ENCODE measurements around a stretch of chr3.

DNA sequence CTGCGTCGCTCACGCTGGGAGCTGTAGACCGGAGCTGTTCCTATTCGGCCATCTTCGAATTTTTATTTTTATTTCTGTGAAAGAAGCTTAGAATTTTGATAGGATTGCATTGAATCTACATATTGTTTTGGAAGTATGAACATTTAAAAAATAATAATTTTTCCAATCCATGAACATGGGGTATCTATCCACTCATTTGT is 704.2 kb downstream of the GBE1 start:
- PRO-cap: no peak
- RAMPAGE, long total RNA: no peak

- PRO-cap: no peak
- RAMPAGE, long total RNA: no peak
These were observed 139.1 kb downstream of the GBE1 start for GRCh38 chr3:81622121-81622958.

GRCh38 chr3:81742936-81743329 is 18.5 kb downstream of the GBE1 start:
- PRO-cap: no peak
- RAMPAGE, long total RNA: no peak

- PRO-cap: no peak
- RAMPAGE, long total RNA: no peak
These were observed 17.1 kb downstream of the GBE1 start for GRCh38 chr3:81744261-81744793.

- PRO-cap: no peak
- RAMPAGE, long total RNA: no peak
These were observed 224.5 kb upstream of the GBE1 start for GRCh38 chr3:81985832-81986360.

- PRO-cap: no peak
- RAMPAGE, long total RNA: no peak
These were observed 612.1 kb downstream of the VGLL3 start for GRCh38 chr3:86378884-86379301.

GRCh38 chr3:86389970-86390397 is 601.0 kb downstream of the VGLL3 start:
- PRO-cap: no peak
- RAMPAGE, long total RNA: no peak

GRCh38 chr3:86987077-86987833 is 3.7 kb downstream of the VGLL3 start:
- PRO-cap: no peak
- RAMPAGE, long total RNA: no peak

DNA sequence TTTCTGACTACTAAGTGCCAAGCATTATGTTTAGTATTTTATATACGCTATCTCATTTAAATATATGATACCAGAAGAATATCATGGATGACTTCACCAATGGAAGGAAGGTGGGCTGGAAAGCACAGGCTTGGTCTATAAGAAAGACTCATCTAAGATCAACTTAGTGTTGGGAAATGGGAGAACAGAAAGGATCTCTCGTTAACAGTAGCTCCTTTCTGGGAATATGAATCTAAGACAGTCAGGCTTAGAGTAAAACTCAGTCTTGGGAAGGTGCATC is 1.1 kb upstream of the HTR1F start:
- PRO-cap: no peak
- RAMPAGE, long total RNA: no peak

DNA sequence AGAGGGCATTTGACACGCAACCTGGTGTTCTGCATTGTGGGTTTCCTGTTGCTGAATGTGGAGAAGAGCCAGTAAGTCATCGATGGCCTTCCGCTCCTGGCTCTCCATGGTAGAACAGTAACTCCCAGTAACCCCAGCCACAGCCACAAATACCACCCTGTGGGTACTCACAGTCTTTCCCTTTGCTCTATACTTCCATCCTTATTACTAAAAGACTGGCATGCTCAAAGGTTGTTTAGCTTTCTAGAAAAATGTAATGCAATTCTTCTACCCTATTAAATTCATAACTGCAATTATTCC is 61.4 kb downstream of the CGGBP1 start:
- PRO-cap: no peak
- RAMPAGE, long total RNA: no peak

- PRO-cap: no peak
- RAMPAGE, long total RNA: no peak
These were observed 10.7 kb upstream of the C3orf38 start for GRCh38 chr3:88138737-88139792.

GRCh38 chr3:88189109-88189710 is 39.5 kb downstream of the C3orf38 start:
- PRO-cap: no peak
- RAMPAGE, long total RNA: no peak

GRCh38 chr3:89114066-89115025 is 6.9 kb downstream of the EPHA3 start:
- PRO-cap: no peak
- RAMPAGE, long total RNA: no peak

- PRO-cap: no peak
- RAMPAGE, long total RNA: no peak
These were observed 100.2 kb downstream of the PROS1 start for GRCh38 chr3:93873457-93874017.

DNA sequence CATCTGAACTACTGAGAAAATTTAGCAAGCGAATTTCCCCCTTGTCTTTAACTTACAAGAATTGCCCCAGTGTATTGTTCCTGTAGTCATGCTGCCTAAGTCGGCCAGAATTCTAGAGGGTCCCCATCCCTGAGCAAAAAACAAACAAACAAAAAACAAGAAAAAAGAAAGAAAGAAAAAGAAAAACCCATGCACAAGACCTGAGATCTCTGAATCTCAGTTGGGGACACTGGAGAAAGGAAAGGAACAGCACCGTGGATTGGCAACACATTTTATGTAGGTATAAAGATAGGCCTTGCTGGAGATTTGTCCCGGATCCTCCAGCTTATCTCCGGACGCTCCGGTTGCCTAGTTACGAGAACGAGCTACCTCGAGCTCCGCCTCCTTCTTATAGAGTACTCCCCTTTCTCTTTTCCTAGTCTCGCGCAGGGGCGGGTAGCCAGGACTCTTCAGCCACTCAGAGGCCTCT is 333 bp upstream of the ARL13B start:
- PRO-cap: bidirectional peak, plus-strand start outside the sequence, minus-strand start at position 334 of the sequence
- RAMPAGE, long total RNA: no peak

DNA sequence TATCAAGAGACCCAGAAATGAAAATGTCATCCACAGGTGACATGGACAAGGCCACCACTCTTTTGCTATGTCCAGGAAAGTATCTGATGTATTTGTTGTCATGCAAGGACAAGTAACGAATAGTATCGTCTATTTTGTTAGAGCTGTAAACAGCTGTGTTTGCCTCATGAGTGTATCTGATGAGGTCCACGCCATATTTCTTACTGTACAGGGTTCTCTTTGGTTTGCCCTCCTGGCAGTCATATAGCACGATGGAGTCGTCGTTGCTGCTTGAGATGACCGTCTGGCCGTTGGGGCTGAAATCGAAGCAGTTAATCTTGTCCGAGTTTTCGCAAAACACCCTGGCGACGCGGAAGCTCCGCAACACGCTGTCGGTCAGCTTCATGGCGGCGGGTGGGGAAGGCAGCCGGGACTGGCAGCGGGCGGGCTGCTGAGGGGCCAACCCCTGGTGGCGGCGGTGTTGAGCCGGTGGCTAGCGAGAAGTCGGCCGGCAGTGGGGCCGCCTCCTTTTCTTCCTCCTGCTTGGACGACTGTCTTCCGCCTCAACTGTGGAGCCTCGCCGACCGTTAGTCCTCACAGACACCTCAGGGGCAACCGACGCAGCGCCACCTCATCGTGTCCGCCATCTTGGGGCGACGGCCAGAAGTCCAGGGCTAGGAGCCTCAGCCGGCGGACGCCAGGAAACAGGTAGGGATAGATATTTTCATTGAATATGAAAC is 874.9 kb downstream of the NSUN3 start:
- PRO-cap: no peak
- RAMPAGE, long total RNA: no peak

- PRO-cap: no peak
- RAMPAGE, long total RNA: no peak
These were observed 17.1 kb downstream of the OR5H2 start for GRCh38 chr3:98299468-98299669.

- PRO-cap: bidirectional peak, plus-strand start at chr3:98536794, minus-strand start at chr3:98536597
- RAMPAGE, long total RNA: no peak
These were observed 4.7 kb downstream of the GPR15 start for GRCh38 chr3:98536334-98537021.

DNA sequence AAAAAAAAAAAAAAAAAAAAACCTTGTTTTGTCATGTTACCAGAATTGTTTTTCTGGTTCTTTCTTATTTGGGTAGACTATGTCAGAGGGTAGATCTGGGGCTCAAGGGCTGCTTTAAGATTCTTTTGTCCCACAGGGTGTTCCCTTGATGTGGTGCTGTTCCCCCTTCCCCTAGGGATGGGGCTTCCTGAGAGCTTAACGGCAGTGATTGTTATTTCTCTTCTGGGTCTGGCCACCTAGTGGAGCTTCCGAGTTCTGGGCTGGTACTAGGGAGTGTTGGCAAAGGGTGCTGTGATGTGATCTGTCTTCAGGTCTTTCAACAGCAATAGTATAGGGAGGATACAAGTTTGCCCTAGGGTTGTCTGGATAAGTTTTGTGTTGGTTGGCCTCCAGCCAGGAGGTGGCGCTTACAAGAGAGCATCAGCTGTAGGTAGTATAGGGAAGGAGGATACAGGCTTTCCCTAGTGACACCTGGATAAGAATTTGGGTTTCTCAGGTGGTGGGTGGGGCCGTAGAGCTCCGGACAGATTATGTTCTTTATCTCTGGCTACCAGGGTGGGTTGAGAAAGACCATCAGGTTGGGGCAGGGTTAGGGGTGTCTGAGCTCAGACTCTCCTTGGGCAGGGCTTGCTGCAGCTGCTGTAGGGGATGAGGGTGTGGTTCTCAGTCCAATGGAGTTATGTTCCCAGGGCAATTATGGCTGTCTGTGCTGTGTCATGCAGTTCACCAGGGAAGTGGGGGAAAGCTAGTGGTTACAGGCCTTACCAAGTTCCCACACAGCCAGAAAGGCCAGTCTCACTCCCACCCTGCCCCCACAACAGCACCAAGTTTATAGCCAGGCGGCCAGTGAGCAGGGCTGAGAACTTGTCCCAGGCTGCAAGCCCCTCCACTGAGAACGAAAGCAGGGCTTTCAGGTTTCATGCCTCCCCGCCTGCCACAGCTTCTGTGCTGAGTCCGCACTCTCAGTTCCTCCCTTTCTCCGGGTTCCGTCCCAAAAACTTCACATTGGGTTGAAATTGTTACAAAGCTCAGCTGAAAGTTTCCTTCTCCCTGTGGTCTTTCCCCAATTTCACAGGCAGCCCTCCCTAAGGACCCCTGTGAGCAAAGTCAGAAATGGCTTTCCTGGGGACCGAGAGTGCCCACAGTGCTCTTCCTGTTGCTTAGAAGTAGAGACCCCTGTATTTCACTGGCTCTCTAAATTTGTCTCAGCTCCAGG is 19.4 kb upstream of the CPOX start:
- PRO-cap: no peak
- RAMPAGE, long total RNA: no peak

GRCh38 chr3:98786042-98786801 is 23.1 kb downstream of the ST3GAL6 start:
- PRO-cap: no peak
- RAMPAGE, long total RNA: no peak